AG04449 (cell line): ENCODE measurements around the genes CHRNE and SLC52A1.

DNA sequence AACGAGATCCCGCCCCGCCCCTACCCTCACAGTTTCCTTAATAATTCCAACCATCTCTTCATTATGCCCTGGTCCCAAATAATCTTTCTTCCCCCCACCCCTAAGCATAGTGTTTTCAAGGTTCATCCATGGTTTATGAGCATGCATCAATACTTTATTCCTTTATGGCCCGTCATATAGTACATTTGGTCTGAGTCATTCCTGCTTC is 1.2 kb downstream of the CYB5D2 start:
- RRBS: no CpG with 5 or more reads among the region's 4 CpGs

DNA sequence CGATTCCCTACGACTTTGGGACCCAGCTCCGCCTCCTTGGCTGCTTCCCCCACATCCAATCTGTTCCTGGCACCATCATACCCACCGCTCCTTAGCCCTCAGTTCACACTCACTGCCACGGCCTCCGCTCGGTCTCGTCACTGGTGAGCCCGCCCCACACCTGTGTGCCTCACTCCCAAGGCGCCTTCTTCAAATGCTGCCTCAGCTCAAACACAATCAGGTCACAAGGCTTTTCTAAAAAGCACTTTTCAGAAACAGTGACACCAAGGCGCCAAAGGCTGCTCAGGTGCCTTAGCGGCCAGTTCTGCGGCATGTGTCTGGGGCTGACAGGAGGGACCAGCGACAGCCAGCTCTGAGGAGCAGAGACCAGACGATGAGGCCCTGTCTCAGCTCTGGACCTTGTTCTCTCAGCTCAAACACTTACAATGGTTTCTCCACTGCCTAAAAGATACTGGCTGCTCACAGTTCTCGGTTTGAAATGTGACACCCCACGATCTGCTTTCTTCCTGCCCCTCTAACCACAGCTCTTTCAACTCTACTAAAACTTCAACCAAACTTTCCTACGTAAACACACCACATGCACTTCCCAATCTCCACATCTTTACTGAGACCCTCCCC is 33.1 kb downstream of the CYB5D2 start:
- RRBS: no CpG with 5 or more reads among the region's 18 CpGs

DNA sequence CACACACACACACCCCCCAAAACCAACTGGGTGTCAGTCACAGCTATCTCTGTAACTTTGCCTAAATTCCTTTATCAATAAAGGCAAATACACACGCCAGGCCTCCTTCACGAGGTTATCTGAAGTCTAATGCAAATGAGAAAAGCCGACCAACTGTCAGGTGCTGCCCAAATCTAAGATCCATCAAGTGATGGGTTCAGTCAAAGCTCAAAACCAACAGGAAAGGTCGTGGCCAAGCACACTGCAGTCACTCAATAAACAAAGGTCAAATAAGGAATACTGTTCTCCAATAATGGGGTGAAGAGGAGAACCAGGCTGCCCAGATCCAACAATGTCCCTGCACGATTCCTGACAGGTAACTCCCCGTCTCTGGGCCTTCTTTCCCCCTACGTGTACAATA is 1.0 kb downstream of the ANKFY1 start:
- RRBS: no CpG with 5 or more reads among the region's 7 CpGs

GRCh38 chr17:4267925-4268235 is 4.1 kb upstream of the ANKFY1 start:
- RRBS: no CpG with 5 or more reads among the region's 3 CpGs

GRCh38 chr17:4375549-4375948 is 9.1 kb upstream of the UBE2G1 start:
- RRBS: no CpG with 5 or more reads among the region's 6 CpGs

GRCh38 chr17:4499504-4500538 is 1.1 kb downstream of the SPNS2 start:
- RRBS: 4% methylated on average over 9 of the region's 56 CpGs

GRCh38 chr17:4504808-4505867 is 6.5 kb downstream of the SPNS2 start:
- RRBS: 38% methylated on average over 3 of the region's 18 CpGs

DNA sequence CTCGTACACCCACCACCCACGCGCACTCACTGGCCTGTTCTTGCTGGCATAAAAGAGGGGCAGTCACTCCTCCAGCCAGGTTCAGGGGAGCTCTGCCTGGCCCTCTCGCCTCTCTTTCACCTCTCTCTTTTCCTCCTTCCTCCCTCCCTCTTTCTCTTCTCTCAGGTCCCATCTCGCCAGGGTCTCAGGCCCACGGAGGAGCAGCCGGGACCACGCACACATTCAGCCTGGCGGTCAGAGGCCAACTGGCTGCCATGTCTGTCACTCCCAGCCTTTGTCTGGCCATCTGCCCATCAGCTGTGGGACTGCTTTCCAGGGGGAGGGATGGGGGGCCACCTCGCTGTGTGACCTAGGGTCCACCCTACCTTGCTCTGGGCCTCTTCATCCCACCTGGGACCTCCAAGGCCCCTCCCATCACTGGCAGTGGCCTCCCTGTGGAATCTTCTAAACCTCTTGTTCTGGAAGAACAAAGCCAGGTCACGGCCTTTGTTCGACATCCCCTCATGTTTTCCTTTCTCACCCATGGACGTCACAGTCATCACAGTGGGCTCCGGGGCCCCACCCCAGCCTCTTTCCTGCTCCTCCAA is 23.8 kb downstream of the SPNS2 start:
- RRBS: no CpG with 5 or more reads among the region's 14 CpGs

- RRBS: no CpG with 5 or more reads among the region's 19 CpGs
Measured at GRCh38 chr17:4537490-4538275, 17.5 kb downstream of the MYBBP1A start.

DNA sequence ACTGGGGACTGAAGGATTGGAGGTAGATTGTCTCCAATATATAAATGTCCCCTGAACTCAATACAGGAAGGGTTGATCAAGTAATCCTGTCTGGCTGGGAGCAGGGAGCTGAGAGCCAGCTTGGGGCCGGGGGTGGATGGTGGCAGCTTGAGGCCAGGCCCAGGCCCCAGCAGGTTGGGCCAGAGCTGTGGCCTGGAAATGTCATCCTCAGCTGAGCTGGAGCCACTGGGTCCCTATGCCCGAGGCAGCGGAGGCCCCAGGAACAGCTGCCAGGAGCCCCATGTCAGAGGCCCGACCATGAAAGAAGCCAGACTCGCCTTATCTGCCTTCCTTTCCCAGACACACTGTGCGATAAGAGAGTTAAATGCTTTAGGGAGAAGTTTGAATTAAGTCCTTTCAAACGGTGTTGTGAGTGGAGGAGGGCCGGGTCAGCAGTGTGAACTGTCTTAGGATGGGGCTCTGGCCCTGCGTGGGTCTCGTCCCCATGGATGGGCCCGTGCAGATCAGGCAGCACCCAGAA is 3.5 kb downstream of the SMTNL2 start:
- RRBS: no CpG with 5 or more reads among the region's 11 CpGs

GRCh38 chr17:4594678-4595527 is 10.6 kb downstream of the SMTNL2 start:
- RRBS: 10% methylated on average over 2 of the region's 32 CpGs

DNA sequence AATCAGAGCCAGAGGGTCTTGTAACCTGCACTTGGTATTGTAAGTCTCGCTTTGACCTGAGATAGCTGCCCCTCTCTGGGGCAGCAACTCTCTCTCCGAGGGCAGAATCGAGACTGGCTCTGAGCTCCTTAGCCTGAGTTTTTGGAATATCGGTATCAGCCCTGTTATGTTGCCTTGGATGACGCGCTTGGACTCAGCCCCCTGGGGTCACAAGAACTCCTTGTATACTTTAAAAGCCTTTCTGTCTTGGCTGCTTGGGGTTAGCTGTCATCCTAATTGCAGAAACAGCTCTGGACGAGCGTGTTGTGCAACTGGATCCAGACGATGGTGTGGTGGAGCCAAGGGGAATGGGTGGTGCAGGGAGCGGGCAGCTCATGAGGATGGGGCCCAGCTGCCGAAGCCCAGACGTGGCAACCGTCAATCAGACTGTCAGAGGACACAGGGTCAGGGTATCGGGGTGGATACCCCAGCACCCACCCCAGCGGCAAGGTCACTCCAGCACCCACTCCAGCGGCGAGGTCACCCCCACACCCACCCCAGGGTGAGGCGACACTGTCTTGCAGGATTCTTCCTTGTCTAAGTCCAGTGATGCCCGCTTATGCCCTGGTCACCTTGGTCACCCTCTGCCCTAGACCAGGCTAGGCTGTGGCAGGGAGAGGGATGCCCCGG is 14.8 kb downstream of the SMTNL2 start:
- RRBS: 6% methylated on average over 1 of the region's 20 CpGs

- RRBS: no CpG with 5 or more reads among the region's 13 CpGs
Measured at GRCh38 chr17:4641782-4642077, 252 bp upstream of the ALOX15 start.

DNA sequence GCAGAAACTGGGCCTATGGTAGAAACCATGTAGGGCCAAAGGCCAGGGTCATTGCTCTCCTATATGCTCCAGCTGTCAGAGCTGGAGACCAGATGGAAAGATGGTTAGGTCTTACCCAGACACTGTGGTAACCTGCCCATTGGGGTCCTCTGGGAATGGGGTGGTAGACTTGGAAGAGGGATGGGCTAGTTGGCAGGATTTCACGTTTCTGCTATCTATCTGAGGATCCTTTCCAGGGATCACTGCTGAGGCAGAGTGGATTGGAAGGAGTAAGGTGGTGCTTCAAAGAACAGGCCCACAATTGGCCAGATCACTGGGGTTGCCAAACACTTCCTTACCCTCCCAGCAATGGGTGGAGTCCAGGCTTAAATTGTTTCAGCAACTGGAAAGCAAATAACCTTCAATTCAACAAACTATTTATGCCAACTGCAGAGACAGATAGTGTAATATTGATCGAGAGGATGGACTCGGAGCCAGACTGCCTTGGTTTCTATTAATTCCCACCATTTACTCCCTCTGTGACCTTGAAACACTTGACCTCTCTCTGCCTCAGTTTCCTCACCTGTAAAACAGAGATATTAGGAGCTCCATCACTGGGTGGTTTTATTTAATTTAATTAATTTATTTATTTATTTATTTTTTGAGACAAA is 2.1 kb downstream of the ARRB2 start:
- RRBS: no CpG with 5 or more reads among the region's 3 CpGs

DNA sequence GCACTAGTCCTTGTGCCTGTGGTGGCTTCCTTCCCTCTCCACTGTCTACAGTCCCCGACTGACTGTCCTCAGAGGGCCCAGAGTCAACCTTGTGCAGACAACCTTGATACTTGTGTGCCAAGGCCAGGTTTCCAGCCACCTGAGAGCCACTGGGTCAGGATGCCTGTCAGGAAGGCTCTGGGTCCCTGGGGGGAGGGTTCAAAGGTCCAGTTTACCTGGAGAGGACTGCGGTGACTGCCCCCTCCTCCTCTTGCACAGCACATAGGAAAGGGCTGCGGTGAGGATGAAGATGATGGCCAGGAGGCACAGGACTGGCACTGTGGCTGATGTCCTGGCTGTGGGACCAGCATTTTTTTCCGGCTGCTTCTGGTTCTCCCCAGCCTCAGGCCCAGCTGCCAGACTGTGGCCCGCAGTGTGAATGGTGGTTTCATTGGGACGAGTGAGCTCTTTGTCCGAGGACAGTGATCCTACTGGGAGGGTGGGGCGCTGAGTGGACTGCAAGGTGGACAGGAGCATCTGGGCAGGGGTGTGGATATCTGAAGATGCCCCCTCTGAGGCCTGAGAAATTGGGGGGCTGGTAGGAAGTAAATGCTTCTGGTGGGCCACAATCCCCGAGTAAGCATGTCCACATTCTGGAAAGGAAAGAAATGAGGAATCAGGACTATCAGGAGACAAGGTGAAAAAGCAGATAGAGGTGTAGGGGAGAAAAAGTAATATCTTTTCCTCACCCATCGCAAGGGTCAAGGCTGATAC is 3.8 kb downstream of the MED11 start:
- RRBS: no CpG with 5 or more reads among the region's 10 CpGs

- RRBS: no CpG with 5 or more reads among the region's 9 CpGs
Measured at GRCh38 chr17:4766638-4767139, 5.0 kb upstream of the TM4SF5 start.

- RRBS: no CpG with 5 or more reads among the region's 15 CpGs
Measured at GRCh38 chr17:4833970-4834712, 1.0 kb downstream of the MINK1 start.

DNA sequence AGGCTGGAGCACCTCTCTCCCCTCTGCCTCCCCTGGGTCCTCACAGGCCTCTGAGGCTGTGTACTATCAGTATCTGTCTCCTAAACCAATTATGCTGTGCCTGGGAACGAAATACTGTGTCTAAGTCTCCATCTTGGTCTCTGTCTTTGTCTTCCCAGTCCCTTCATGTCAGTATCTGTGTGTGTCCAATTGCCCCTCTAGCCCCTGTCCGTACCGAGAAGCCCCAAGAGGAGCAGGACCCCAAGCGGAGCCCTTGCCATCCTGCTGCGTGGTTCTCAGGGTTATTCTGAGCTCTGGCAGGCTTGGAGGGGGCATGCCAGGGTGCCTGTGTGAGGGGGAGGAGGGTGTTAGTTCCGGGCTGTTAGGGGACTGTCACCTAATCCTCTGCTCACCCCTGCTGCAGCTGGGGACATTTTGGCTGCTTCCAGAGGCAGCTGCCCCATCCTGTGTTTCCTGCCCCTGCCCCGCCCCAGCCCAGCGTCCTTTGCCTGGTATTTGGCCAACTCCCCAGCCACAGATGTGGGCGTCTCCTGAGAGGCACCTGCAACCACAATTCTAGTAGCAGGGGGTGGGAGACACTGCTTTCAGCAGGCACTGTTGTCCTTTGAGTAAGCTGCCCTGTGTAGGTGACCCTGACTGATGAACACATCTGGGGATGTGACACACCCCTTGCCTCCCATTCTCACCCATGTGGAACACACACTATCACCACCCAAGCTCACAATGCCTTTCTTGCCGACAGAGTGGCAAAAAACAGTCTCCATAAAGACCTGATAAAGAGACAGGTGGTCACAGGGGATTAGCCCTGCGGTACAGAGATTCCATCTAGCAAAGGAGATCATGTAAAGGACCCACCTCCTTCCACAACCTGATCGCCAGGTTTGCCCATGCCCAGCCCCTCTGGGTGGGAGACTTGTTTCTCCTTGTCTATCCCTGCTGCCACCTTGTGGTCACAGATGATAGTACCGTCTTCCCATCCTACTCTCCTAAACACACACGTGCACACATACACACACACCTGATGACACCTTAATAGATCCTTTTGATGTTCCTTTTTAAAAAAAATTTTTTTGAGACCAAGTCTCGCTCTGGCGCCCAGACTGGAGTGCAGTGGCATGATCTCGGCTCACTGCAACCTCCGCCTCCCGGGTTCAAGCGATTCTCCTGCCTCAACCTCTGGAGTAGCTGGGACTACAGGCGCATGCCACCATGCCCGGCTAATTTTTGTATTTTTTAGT is at the start of gene CHRNE:
Gene CHRNE, minus strand, starts transcription at position 295 of the 1,238 bp plus-strand sequence.
- RRBS: no CpG with 5 or more reads among the region's 22 CpGs

GRCh38 chr17:5035088-5035601 is at the start of gene SLC52A1:
Gene SLC52A1, minus strand, starts transcription at chr17:5035426.
- RRBS: 6% methylated on average over 11 of the region's 26 CpGs

- RRBS: no CpG with 5 or more reads among the region's 7 CpGs
Measured at GRCh38 chr17:5227461-5227829, 7.2 kb downstream of the SCIMP start.